Tongue (tissue), 2 donors: ENCODE measurements around the gene MINDY2.

DNA sequence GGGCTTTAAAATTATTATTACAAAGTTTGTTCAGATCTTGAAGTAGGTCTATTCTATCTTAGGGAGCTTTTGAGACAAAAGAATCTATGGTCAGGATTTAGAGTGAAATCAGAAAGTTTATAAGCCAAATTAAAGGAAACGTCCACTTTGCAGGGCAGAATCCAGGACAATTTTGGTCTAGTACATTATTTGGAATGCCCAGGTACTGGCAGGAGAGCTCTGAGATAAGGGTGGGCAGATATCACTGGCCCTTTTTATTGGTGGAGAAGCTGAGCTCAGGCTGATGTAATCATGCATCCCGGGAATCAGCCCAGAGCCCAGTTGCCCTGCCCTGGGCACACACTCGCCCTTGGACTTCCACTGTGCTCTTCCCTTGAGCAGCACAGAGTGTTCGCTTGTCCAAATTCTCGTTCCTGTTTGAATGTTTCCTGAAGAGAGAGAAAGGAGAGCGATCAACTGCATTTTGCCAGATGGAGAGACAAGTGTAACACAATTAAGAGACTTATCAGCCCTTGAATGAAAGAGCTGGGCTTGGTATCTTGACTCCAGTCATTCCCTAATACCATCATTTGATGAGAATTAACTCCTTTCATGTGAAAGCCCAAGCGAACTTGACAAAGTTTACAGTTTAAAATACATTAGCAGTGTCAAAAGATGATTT, 3.7 kb downstream of the AQP9 start:
- RAMPAGE, long total RNA, result no peak

DNA sequence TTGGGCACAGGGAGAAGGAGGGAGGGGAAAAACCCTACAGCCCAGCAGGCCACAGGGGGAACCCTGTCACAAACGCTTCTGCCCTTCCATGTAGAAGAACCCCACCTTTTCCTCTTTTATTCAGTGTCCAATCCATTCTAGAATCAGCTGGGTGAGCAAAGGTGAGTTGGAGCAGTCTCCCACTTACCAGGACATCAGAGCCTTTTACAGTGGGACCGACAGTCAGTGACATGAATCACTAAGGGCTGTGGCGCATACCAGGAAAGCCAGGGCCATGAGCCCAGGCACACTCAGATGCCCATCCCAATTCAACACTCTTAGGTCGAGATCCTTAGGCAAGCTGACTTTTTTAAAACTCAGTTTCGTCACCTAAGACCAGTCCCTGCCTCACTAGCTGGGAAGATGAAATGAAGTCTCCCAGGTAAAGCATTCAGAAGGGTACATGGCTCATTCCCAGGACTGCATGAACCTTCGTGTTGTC, 146.1 kb downstream of the AQP9 start:
- RAMPAGE, long total RNA, result no peak

- RAMPAGE, long total RNA, result no peak
Observed at GRCh38 chr15:58297523-58297959, 134.2 kb upstream of the LIPC start.

DNA sequence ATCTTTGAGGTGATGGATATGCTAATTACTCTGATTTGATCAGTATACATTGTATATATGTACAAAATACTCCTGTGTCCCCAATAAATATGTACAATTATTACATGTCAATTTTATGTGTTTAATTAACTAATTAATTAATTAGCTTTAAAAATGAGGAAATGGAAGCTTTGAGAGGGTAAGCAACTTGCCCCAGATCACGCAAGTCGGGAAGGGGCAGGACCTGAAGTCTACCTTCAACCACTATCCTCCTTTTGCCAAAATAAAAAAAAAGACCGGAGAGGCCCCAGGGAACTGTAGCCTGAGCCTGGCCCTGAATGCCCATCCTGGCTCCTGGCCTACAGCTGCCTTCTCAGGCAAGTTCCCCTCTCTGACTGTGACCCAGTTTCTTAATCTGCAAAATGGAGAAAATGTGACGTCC, 102.2 kb upstream of the LIPC start:
- RAMPAGE, long total RNA, result no peak

GRCh38 chr15:58332973-58333428, 98.8 kb upstream of the LIPC start:
- RAMPAGE, long total RNA, result no peak

GRCh38 chr15:58386101-58386438, 45.7 kb upstream of the LIPC start:
- RAMPAGE, long total RNA, result no peak

- RAMPAGE, long total RNA, result no peak
Observed at GRCh38 chr15:58520175-58521279, 88.7 kb downstream of the LIPC start.

GRCh38 chr15:58549692-58550318, 118.0 kb downstream of the LIPC start:
- RAMPAGE, long total RNA, result no peak

DNA sequence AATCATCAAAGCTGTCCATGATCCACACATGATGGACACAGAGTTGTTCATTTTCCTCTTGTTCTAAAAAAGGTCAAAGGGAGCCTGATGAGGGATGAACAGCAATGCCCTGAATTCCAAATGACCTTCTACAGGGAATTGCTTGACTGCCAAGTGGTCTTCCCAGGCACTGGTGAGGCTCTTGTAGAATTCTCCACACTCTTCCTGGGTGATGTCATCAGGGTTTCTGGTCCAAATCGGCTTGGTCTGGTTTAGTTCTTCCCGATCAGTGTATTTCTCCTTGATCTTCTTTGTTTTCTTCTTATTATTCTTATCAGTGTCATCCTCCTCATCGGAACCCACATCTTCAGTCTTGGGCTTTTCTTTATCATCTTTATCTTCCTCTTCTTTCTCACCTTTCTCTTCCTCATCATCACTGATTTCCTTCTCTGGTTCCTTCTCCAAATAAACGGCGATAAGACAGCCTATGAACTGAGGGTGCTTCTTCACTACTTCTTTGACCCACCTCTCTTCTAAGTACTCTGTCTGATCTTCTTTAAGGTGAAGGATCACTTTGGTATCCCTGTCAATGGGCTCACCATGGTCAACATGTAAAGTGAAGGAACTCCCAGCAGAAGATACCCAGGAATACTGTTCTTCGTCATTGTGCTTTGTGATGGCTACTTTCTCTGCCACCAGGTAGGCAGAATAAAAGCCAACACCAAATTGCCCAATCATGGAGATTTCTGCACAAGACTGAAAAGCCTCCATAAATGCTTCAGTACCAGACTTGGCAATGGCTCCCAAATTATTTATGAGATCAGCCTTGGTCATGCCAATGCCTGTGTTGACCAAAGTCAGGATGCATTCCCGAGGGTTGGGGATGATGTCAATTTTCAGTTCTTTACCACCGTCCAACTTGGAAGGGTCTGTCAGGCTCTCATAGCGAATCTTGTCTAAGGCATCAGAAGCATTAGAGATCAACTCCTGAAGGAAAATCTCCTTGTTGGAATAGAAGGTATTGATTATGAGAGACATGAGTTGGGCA, 57.1 kb downstream of the ADAM10 start:
- RAMPAGE, long total RNA, result no peak

DNA sequence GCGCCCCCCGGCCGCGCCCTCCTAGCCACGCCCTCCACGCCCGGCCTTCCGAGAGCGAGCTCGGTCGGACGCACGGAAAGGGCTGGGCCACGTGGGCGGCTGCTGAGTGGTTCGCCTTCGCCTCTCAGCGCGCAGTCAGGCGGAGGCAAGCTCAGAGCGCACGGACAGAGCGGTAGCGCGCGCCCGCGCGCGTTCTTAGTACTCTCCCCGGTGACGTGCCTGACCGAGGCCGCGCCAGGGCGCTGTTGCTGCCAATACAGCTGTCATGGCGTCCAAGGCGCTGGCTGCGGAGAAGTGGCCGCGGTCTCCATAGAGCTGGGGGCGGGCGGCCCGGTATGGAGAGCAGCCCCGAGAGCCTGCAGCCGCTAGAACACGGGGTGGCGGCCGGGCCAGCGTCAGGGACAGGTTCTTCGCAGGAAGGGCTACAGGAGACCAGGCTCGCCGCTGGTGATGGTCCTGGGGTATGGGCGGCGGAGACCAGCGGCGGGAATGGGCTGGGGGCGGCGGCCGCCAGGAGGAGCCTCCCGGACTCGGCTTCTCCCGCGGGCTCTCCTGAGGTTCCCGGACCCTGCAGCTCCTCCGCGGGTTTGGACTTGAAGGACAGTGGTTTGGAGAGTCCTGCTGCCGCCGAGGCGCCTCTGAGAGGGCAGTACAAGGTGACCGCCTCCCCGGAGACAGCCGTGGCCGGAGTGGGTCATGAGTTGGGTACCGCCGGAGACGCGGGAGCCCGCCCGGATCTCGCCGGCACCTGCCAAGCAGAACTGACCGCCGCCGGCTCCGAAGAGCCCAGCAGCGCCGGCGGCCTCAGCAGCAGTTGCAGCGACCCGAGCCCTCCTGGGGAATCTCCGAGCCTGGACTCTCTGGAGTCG, at the start of gene MINDY2:
TSS of gene MINDY2 (plus strand) at position 242 of the 869 bp plus-strand sequence.
- RAMPAGE, long total RNA, result no peak

- RAMPAGE, long total RNA, result no peak
Observed at GRCh38 chr15:58899414-58900172, 33.9 kb downstream of the SLTM start.

GRCh38 chr15:59169201-59170034, 37.2 kb upstream of the LDHAL6B start:
- RAMPAGE, long total RNA, result no peak

GRCh38 chr15:59199921-59200617, 6.6 kb upstream of the LDHAL6B start:
- RAMPAGE, long total RNA, result no peak

DNA sequence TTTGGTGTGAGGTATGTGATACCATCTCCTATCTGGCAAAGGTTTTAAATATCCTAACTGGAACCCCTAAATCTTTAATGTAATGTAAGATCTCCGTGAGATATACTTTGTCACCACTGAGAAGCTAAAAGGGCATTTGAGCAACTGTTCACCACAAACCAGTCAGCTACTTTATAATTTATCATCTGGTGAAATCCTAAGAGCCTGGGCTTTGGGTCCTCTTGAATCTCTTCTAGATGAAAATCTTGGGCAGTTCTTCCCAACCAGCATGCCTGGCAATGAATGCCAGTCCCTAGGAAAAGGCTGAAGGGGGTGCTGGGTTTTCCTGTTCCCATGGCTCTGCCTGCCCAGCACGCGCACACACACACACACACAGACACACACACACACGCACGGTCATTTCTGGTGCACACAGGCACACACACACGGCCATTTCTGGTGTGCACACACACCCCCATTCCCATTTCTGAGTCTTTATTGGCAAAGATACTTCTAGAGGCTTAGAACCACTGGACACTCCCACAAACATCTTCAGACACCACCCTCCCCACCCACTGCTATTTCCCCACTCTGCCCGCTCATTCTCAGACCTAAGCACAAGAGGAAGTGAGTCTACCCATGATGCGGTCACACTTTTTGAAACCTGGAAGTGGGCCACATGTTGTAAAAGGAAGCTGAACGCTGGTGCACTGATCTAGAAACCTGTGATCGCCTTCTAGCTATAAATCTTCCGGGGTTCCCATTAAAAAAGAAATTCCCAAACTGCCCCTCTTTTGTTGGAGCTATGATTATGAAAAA, 72.5 kb downstream of the MYO1E start:
- RAMPAGE, long total RNA, result no peak

GRCh38 chr15:59333023-59333486, 39.6 kb downstream of the MYO1E start:
- RAMPAGE, long total RNA, result no peak

GRCh38 chr15:59374122-59374383, 1.4 kb upstream of the MYO1E start:
- RAMPAGE, long total RNA, result no peak

- RAMPAGE, long total RNA, result no peak
Observed at GRCh38 chr15:59587277-59587796, 24.2 kb upstream of the GCNT3 start.

DNA sequence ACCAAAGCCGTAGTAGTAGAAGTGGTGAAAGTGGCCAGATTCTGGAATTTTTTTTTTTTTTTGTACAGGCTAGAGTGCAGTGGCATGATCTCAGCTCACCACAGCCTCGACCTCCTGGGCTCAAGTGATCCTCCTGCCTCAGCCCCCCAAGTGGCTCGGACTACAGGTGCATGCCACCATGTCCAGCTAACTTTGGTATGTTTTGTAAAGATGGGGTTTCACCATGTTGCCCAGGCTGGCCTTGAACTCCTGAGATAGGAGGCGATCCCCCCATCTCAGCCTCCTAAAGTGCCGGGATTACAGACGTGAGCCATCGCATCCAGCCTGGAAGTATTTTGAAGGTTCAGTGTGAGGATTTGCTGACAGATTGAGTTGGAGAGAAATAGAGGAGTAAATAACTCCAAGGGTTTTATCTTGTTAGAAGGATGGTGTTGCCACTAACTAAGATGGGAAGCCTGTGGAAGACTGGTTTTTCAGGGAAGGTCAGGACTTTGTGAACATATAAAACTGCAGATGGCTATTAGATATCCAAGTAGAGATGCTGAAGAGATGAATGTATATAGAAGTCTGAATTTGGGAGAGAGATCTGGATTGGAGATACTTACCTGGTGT, 14.2 kb downstream of the GCNT3 start:
- RAMPAGE, long total RNA, result no peak

DNA sequence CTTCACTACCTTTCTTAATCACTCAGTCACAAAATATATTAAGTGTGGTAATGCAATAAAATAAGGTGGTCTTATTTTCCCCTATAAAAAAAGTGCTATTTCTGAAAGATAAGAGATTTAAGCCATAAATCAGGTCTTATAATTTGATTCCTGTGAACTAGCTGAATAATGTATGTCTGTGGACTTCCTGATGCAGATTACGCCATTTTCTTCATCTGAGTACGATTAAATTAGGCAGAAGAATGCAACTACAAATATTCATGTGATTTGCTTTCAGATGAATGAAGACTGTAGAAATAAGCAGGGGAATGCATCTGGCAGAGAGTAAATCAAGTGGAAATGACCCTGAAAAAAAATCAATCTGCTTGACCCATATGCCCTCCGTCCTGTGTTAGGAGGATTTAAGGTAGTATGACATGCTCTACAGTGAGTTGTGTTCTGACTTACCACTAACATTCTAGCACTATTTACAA, 14.8 kb downstream of the BNIP2 start:
- RAMPAGE, long total RNA, result no peak

GRCh38 chr15:59676027-59677375, 12.6 kb downstream of the BNIP2 start:
- RAMPAGE, long total RNA, result no peak